ENCODE data around the genes COL11A2 and RGL2.

DNA sequence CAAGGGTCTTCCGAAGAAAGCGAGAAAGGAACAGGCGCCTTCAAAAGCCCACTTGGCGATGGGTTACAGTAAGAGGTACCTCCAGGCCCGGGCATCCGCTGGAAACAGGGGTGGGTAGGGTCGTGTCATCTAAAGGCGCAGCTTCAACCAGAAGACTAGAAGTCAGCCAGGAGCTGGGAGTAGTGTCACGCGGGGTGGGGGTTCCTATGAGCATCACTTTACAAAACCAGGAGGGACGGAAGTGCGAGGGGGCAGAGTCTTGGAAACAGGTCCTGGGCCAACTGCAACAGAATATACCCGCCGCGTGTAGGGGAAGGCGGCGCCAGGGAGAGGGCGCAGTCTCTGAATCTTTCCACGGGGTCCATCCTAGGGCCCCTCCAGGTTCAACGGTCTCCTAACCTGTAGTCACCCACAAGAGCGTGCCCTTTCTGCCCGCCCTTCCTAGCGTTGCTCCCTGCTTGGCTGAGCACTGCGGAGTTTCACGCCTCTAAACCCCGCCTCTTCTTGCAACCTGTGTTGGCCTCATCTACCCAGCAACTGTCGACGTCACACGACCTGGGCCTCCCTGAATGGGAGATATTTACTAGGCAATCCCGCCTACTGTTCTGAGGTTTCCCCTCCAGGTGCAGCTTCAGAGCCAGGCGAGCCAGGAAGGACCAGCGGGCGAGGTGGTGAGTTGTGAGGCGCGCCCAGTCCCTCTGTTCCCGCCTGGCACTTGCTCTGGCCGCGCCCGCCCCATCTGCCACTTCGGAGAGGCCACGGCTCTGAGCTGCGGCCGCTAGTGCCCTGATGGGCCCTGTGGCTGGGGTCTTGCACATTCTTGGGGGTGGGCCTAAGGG, 572 bp upstream of the PSMB8 start:
- RAMPAGE, total RNA, result start-site peak on the minus strand centred at position 425 of the sequence, 80 bp wide, 77 and 85 reads in 2 replicates

DNA sequence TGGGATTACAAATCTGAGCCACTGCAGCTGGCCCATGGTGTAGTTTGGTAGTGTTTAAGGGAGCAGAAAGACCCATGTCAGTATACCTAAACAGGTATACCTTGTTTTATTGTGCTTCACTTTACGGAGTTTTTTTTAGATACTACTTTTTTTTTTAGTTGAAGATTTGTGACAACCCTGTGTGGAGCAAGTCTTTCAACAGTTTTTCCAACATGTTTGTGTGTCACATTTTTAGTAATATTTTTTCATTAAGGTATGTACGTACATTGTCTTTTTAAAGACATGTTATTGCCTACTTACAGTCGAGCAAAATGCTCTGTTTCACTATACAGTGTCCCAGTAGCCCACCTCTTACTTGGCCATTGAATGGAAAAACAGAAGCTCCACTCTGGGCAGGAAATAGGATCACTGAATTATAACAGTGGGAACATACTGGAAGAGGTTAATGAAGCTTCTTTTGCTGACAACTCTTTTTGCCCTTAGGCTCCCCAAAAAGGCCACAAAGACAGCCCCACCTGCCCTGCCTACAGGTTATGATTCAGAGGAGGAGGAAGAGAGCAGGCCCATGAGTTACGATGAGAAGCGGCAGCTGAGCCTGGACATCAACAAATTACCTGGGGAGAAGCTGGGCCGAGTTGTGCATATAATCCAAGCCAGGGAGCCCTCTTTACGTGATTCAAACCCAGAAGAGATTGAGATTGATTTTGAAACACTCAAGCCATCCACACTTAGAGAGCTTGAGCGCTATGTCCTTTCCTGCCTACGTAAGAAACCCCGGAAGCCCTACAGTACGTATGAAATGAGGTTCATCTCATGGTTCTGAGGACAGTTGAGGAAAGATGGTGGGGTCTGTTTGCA, 11.2 kb downstream of the BRD2 start:
- RAMPAGE, total RNA, result no peak

DNA sequence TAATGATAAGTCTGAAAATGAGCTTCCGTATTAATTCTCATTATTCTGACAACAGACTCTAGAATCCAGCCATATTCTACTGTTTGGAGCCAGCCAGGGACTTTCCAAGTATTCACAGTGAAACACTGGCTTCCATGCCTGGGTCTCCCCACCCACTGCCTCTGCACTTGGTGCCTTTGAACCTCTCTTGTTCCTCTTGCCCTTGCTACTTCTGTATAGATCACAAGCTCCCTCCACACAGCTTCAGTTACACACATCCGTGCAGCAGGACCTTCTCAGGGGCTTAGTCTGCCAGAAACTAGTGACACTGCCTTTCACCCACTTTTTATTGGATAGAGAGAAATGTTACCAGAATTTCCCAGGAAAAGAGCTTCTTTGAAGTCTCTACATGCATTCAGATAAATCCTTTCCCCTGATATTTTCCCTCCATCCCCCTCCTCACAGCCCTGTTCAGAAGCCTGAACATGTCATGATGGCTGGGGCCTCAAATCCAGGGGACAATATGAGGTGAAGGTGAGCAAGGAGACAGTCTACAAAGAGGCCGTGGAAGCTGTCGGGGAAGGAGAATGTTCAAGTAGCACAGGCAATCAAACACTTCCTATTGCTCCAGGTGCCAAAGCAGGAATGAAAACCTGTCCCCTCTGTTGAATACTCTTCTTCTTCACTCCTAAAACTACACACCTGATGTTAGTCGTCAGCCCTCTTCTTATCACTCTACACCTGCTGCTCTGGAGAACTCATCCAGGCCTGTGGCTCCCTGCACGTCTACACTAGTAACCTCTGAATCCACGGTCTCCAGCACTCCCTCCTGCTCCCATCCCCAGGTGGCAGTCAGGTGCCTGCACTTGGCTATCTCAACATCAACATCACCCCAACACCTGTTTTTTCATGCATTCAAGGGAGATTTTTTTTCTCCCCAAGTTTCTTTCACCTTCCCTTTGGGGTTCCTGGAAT, 20.2 kb upstream of the HLA-DOA start:
- RAMPAGE, total RNA, result no peak

GRCh38 chr6:33072398-33073232, 3.2 kb upstream of the HLA-DPB1 start:
- RAMPAGE, total RNA, result no peak

DNA sequence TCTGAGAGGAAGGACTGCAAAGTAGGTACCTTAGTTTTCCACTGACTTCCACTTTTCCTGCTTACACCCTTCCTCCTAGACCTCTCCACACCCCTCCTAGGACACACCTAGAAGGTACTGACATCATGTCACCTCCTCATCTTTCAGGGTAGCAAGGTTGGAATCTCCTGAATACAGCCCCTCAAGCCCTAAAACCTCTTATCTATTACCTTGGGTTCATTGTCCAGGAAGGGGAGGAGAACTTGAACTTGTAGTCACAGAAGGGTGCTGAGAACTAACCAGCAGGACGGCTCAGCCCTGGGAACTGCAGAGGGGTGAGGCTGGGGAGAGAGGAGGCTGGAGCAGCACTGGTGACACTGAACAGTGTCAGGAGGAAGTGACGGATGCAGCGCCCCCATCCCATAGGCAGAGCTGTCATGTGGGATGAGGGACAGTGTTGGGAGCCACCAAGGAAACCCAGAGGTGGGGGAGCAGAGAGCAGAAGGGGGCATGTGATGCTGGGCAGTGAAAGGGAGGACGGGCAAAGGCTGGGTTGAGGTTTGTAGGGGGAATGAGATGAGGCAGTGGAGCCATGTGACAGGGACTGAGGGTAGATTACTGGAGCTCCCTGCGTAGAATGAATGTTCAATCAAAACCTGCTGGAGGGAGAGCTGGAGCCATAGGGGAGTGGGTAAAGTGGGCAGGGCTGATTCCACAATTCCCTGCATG, 2.0 kb downstream of the HLA-DPB1 start:
- RAMPAGE, total RNA, result no peak

- RAMPAGE, total RNA, result no peak
Measured at GRCh38 chr6:33089969-33090464, 14.2 kb downstream of the HLA-DPB1 start.

- RAMPAGE, total RNA, result no peak
Measured at GRCh38 chr6:33192340-33192838, at the start of gene COL11A2. Gene COL11A2, minus strand, starts transcription at chr6:33192467.

DNA sequence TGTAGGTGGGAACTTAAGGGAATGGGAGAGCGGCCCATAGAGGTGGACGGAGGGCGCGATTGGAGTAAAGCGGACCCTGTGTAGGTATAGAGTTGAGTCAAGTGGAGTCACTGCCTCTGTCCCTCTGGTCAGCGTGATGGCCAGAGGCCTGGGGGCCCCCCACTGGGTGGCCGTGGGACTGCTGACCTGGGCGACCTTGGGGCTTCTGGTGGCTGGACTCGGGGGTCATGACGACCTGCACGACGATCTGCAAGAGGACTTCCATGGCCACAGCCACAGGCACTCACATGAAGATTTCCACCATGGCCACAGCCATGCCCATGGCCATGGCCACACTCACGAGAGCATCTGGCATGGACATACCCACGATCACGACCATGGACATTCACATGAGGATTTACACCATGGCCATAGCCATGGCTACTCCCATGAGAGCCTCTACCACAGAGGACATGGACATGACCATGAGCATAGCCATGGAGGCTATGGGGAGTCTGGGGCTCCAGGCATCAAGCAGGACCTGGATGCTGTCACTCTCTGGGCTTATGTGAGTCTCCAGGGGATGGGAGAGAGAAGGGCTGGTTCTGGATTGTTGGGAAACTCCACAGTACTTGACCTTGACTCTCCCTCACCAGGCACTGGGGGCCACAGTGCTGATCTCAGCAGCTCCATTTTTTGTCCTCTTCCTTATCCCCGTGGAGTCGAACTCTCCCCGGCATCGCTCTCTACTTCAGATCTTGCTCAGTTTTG, 618 bp downstream of the SLC39A7 start:
- RAMPAGE, total RNA, result no peak

GRCh38 chr6:33213841-33214620, 5.7 kb downstream of the RING1 start:
- RAMPAGE, total RNA, result no peak

GRCh38 chr6:33298550-33299121, at the start of gene RGL2:
Gene RGL2, minus strand, starts transcription at chr6:33298942.
- RAMPAGE, total RNA, result no peak

- RAMPAGE, total RNA, result no peak
Measured at GRCh38 chr6:33304418-33304900, 5.7 kb upstream of the RGL2 start.

- RAMPAGE, total RNA, result no peak
Measured at GRCh38 chr6:33306228-33306709, 7.5 kb upstream of the RGL2 start.

DNA sequence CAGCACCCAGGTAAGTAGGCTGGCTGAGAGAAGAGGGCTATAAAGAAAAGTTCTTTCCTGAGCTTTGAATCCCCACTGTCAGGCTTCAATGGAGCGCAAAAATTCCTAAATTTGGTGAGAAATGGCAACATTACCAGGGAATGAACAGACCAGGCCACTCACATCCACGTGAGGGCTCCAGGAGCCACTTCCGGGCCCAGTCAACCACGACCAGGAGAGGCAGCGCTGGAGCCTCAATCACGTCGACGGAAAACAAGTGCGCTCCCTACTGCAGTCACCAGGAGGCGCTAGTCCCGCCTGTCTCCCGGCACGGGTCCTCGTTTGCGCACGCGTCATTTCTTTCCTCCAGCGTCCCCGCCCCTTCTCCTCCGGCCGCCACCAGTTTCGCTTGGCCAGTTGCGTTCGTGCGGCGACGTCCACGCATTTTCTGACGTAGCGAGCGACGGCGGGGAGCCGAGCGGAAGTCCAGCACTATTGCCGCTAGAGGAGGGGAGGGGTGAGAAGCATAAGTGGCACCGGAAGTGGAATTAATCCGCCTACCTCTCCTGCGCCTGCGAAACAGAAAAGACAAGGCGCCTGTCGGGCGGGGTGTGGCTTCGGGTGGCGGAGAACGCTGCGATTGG, 382 bp upstream of the KIFC1 start:
- RAMPAGE, total RNA, result no peak

GRCh38 chr6:33403401-33404212, 7.2 kb upstream of the PHF1 start:
- RAMPAGE, total RNA, result no peak

GRCh38 chr6:33415833-33416869, 1.8 kb downstream of the CUTA start:
- RAMPAGE, total RNA, result no peak

DNA sequence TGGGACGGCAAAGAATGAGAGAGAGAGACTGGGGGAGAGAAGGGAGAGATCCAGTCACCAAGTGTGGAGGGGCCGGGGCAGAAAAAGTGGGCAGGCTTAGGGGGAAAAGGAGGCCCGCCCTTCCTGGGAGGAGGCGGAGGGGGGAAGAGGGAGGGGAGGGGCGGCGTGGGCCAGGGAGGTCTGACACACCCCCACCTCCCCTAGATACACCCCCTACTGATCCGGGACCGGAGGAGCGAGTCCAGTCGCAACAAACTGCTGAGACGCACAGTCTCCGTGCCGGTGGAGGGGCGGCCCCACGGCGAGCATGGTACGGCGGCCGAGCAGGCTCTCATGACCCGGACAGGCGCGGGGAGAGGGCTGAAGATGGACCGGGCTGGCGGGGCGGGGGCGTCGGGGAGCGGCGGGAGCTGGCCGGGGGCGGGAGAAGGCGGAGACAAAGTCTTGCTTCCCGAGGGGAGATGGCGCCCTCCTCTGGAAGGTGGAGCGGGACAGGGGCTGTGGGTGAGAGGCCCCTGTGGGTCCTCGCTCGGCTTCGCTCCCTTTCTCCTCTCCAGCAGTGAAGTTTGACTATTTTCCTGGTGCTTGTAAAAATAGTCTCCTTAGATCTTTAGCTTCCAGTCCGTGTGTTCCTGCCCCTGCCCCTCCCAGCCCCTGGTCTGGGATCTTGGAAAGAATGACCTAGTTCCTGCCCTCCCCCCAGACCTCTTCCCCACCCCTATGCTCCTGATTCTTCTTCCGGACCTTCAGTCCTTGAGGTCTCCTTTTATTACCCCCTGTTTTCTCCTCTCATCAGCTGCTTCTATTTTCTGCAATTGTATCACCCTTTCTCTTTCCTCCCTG, 6.0 kb downstream of the SYNGAP1 start:
- RAMPAGE, total RNA, result no peak

DNA sequence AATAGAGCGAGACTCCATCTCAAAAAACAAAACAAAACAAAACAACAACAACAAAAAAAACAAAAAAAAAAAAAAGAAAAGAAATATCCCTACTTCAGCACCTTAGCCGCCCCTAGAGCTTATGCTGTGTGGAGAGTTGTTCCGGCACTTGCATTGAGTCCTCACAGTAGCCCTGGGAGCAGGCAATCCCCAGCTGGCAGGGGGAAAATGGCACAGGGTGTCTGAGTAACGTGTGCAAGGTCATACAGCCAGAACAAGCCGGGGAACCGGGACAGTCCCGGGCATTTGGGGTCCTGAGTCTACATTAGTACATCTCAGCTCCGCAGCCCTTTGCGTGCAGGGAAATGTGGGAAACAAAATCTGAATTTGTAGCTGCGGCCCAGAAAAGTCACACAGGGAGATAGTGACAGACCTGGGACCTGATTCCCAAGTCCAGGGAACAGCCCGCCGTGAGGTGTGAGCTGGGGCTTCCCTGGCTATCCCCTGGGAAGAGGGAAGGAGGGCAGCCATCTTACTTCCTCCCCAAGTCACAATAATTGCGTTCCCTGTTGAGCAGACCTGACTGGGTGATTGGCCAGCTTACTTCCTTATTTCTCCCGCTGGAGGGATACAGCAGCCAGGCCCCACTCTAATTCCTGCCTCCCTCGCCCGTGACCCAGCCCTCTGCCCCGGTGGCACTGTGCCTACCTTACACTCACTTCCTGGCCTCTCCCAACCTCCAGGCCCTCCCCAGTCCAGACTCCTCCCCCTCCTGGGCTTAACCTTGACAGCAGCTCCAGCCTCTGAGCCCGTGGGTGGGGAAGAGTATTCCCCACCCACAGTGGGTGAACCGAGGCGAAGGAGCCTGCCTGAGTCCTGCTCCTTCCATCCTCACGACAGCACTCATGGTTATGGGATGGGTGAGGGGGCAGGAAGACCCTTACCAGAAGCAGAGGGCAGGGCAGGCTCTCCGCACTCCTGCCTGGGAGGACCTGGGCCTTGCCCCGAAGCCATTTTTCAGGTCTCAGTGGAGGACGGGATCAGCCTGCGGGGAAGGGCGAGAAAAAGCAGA, 3.1 kb downstream of the BAK1 start:
- RAMPAGE, total RNA, result no peak

- RAMPAGE, total RNA, result no peak
Measured at GRCh38 chr6:33577663-33578260, 2.3 kb downstream of the BAK1 start.

- RAMPAGE, total RNA, result no peak
Measured at GRCh38 chr6:33590665-33591396, 10.8 kb upstream of the BAK1 start.

- RAMPAGE, total RNA, result no peak
Measured at GRCh38 chr6:33624115-33624646, 3.1 kb downstream of the ITPR3 start.